ENCODE results near the genes SLC12A4, DPEP3, NFATC3 and ZFP90.

- PRO-cap: no peak
- RAMPAGE, long total RNA: no peak
Measured at GRCh38 chr16:67963556-67964817, 4.5 kb downstream of the SLC12A4 start.

- PRO-cap: no peak
- RAMPAGE, long total RNA: no peak
Measured at GRCh38 chr16:67966738-67967298, 1.6 kb downstream of the SLC12A4 start.

- PRO-cap: unidirectional peak, minus-strand start at chr16:67968616
- RAMPAGE, long total RNA: no peak
Measured at GRCh38 chr16:67968431-67969407, at the start of gene SLC12A4. SLC12A4 (minus strand) TSS chr16:67968637.

GRCh38 chr16:67980176-67980888 lies at the start of gene DPEP3:
DPEP3 (minus strand) TSS chr16:67980499.
- PRO-cap: no peak
- RAMPAGE, long total RNA: no peak

DNA sequence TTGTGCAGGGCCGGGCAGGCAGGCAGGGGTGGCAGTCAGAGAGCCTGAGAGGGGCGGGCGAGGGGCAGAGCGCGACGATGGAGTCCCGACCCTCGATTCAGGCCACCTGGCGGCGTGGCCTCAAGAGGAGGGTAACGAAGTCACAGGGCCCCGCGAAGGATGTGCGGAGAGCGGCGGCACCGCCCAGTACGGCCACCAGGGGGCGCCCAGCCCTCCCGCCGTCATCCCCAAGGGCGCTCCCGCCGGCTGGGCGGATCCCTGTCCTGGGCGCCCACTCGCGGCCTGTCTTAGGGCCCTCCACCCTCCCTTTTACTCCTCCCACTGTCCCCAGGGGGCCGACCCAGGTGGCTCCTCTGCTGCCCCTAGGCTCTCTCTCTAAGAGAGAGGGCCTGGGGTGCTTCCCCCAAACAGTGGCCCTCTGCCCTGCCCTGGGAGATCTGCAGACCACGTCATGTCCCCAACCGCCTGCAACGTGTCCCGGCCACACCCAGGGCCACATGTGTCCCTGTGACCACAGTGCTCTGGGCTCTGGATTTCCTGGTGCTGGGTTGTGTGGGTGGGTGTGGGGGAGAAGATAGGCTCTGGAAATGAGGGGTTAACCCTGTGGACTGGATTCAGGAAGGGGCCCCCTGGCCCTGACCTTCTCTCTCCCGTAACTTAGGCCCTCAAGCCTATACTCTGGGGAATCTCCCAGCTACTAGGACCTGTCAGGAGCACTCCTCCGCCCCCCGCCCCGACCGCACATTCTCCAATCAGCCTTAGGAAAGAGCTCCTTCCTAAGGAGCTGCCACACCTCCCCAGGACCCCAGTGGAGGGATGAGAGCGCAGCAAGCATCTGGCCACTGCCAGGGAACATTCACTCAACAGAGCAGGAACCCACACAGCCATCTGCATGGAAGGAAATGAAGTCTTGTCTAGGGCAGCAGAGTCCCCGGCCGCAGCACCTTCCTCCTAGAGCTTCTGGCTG lies 5.8 kb downstream of the DPEP2 start:
- PRO-cap: bidirectional peak, plus-strand start at position 378 of the sequence, minus-strand start at position 136 of the sequence
- RAMPAGE, long total RNA: no peak

- PRO-cap: no peak
- RAMPAGE, long total RNA: no peak
Measured at GRCh38 chr16:68069992-68070758, 15.0 kb upstream of the NFATC3 start.

DNA sequence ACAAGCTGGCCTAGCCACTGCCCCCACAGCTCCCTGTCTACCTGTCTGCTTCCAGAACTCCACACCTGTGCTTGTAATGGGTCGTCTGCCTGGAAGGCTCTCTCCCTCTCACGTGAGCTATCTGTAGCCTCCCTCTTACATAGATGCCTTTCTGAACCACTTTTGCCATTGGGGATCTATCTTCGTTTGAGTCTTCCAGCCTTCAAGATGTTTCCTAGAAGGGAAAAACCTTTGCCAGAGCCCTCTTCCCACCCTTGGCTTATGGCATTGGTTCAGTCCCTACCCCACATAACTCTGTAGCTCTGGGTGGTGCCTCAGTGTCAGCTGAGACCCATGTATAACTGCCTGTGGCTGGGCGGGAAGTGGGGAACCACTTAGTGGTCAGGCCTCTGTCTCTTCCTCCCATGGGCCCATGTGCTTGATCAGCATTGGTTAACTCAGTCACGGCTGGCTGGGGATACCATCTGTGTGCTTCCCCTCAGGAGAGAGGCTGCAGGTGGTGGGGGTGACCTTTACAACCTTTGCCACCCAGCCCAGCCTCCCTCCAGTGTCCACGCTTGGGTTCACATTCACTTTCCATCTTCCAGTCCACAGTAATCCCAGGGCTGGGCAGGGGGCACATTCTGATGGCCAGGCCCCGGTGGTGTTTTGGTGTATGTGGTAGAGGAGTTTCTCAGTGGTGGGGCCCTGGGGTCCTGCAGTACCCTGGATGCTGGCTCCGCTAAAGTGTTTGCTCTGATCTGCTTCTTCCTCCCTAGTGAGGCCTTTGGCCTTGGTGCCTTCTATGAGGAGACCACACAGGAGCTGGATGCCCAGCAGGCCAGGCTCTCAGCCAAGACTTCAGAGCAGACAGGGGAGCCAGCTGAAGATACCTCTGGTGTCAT lies 10.3 kb upstream of the NFATC3 start:
- PRO-cap: no peak
- RAMPAGE, long total RNA: no peak

GRCh38 chr16:68085288-68086171 lies at the start of gene NFATC3:
NFATC3 (plus strand) TSS chr16:68085370.
- PRO-cap: bidirectional peak, plus-strand start at chr16:68085406, minus-strand start at chr16:68085015; bidirectional peak, plus-strand start at chr16:68085961, minus-strand start at chr16:68085881
- RAMPAGE, long total RNA: no peak

GRCh38 chr16:68086172-68086715 lies 1.1 kb downstream of the NFATC3 start:
- PRO-cap: no peak
- RAMPAGE, long total RNA: no peak

DNA sequence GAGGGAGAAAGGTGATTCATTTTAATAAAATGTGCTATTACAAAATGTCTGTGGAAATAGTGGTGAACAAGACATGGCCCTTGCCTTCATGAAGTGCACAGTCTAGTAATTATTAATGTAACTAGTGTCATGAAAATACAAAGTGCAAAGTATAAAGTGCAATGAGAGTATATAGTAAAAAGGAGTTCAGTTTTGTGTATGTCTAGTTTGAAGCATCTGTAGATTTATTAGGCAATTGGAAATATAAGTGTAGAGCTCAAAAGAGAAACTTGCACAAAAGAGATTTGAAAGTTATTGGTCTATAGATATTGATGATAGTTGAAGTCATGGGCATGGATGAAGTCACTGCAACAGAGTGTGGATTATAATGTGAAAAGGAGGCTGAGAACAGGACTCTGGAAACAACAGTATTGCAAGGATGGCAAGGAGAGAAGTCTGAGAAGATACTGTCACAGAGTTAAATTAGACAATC lies 12.1 kb downstream of the NFATC3 start:
- PRO-cap: no peak
- RAMPAGE, long total RNA: no peak

DNA sequence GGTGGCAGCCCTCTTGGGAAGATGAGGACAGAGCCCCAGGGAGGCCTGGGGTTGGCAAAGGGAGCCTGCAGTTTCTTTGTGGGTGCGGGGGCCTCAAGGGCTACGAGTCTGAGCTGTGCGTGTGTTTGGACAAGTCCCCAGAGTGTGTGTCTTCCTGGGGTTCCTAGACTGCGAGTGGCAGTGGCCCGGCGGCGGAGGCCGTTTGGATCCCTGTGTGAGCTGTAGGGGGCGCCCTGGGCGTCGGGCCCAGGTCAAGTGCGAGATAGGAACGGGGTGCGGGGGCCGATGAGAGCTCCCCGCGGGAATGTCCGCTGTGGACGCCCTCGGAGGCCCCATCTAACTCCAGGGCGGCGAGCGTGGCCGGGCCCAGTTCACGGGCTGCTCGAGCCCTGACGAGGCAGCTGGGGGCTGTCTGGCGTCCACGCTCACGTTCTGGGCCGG lies 367 bp upstream of the SLC7A6 start:
- PRO-cap: unidirectional peak, plus-strand start at position 249 of the sequence
- RAMPAGE, long total RNA: no peak

- PRO-cap: no peak
- RAMPAGE, long total RNA: no peak
Measured at GRCh38 chr16:68298088-68298700, 12.6 kb downstream of the SLC7A6OS start.

DNA sequence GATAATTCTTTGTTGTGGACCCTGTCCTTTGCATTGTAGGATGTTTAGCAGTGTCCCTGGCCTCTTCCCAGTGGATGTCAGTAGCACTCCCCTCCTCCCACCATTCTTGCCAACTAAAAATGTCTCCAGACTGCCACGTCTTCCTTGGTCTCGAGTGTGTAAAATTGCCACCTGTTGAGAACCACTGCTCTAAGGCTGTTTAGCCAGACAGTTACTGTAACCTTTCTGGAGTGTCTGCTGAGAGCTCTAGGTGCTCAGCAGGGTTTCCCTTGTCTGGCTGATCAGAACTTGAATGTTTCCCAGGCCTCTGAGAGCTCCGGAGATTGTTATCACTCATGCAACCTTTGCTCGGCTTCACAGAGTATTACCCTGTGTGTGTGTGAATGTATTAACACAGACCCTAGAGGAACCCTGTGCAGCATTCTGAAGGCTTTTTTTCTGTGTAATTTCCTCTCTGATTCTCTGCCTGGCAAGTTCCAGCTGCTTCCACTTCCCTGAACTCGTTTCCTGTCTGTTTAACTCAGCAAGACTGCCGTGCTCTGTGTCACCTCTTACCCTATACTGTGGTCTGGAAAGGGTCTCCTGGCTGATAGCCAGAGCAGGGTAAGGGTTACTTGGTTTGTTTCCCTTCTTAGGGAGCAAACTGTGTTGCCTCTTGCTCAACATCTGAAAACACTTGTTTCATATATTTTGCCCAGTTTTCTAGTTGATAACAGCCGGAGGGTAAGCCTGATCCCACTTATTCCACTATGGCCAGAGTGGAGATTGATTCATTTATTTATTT lies 21.6 kb downstream of the PRMT7 start:
- PRO-cap: no peak
- RAMPAGE, long total RNA: no peak

DNA sequence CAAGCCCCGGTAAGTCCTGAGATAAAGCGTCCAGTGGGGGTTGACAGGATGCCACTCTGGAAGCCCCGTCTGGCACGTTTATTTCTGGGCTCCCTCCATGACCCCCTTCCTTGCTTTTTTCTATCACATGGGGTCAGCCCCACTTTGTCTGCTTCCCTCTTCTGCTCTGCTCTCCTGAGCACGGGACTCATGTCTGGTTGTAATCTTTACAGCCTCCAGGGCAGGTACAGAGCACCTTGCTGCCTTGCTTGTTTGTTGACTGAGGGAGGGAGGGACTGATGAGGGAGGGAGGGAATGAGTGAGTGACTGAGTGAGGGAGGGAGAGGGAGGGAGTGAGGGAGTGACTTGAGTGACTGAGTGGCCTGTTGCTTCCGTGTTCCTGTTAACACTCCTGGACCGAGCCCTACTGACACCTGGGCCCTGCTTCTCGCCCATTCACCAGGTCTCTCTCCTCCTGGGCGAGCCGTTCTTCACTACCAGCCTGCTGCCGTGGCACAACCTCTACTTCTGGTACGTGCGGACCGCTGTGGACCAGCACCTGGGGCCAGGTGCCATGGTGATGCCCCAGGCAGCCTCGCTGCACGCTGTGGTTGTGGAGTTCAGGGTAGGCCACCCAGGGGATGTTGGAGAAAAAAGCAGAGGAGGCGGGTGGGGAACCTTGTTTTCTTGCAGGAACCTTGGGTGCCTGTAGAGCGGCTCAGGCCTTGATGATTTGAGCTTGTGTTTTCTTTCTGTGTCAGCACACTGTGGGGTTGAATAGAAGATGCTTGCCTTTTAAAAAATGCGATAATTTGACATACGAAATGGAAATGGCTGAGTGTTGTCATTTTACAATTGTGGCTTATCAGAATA lies 41.2 kb downstream of the PRMT7 start:
- PRO-cap: no peak
- RAMPAGE, long total RNA: no peak

GRCh38 chr16:68355525-68355981 lies 44.7 kb downstream of the PRMT7 start:
- PRO-cap: no peak
- RAMPAGE, long total RNA: no peak

DNA sequence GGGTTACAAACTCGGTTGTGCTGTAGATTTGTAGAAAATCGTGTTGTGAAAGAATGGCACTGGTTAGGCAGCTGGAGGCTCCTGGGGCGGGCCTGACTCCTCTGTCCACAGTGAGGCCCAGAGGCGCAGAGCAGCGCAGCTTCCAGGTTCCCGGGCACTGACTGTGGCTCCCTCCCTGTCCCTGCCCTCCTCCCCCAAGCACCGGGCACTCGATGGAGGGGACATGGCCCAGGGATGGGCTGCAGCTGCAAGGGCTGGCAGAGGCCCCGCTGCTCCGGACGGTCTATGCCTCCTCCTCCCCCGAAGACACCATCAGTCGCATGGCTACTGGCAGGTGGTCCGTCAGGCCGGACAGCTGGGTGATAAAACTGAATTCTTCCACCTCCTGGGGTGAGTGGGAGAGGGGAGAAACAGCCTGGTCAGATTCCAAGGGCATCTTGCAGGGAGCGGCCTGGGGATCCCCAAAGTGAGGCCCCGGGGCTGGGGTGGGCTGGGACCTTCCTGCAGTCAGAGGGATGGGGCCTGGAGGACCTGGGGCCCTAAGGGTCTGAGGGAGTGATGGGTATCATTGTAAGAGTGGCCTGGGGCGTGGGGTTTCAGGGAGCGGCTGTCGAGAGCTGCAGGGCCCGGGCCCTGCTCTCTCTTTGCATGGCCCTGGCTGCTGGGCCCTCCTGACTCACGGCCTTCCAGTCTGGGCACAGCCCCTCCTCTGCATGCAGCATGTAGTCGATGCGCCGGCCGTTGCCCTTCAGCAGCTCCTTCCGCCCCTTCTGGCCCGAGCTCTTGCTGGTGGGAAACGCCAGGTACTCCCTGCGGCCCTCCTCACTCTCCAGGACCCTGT lies 50.3 kb downstream of the PRMT7 start:
- PRO-cap: no peak
- RAMPAGE, long total RNA: no peak

- PRO-cap: unidirectional peak, plus-strand start at chr16:68528871
- RAMPAGE, long total RNA: no peak
Measured at GRCh38 chr16:68528612-68529104, 10.4 kb upstream of the ZFP90 start.

GRCh38 chr16:68538739-68539370 lies at the start of gene ZFP90:
ZFP90 (plus strand) TSS chr16:68539291.
- PRO-cap: bidirectional peak, plus-strand start at chr16:68539297, minus-strand start at chr16:68539168
- RAMPAGE, long total RNA: start-site peak on the plus strand at chr16:68539285-68539327, 50 and 43 reads in 2 replicates

GRCh38 chr16:68658250-68659119 lies 13.4 kb downstream of the CDH3 start:
- PRO-cap: no peak
- RAMPAGE, long total RNA: no peak

DNA sequence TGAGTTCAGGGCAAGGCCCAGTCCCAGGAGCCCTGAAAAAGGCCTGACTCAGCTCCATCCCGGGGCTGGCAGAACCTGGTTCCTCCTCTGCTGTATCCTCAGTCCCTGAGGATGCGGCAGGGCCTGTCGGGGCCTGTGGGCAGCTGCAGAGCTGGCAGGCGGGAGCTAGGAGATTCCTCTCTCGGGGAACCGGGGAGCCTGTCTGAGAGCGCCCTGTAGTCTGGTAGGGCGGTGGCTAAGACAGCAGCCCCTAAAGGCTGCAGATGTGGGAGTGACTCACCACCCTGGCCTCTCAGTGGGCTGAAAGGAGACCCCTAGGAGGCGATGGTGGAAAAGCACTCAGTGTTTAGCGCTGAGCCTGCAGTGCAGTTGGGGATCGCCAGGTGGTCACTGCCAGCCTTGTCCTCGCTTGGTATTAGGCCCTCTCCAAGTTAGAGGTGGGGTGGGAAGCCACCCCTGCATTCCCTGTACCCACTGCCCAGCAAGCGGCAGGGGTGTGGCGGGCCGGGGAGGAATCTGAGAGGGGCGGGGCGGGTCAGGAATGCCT lies 29.7 kb upstream of the CDH1 start:
- PRO-cap: no peak
- RAMPAGE, long total RNA: no peak

Measured in Karpas-422 (cell line).